Duodenum (tissue), 1 donor: ENCODE measurements around the genes GOSR1, EVI2A and COPRS.

DNA sequence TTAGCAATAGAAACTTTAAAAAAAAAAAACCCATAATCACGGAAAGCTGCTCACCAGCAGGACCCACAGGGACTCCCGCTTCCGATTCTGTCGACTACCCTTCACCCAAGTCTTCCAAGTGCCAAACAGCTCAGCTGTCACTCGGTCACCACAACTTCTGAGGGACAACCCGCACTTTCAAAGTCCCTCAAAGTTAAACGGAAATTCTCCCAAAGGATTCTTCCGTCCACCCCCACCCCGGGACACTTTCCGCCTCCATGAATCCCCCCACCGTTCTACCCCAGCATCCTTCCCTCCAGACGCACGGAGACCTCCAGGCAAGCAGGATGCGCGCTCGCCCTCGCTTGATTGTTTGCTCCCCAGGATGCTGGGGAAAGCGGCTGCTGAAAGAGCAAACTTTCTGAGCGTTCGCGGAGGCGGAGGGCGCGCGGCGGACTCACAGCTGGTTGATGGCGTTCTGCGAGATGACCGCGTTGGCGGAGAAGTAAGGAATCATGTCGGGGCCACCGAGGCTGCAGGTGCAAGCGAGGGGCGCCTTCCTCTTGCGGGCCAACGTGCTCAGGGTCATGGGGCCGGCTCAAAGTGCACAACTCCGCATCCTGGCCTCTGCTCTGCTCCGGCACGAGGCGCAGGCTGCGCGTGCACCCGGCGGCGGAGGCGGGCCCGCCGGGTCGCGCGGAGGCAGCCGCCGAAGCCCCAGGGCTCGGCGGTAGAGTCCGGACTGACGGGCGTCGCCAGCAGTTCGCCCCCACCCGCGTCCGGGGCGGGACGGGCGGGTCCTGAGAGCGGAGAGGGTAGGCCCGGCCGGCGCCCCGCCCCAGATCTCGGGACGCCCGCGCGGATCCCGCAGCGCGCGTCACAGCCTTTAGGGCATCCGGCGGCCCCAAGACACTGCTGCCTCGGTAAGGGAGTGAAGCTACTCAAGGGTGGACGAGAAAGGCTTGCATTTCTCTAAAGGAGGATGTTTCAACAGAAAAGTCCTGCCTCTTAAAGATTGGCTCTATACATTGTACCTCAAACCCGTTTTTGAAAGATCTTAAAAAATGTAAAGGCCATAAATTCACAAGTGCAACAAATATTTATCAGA lies 138.3 kb upstream of the CORO6 start:
- PRO-cap, result bidirectional peak, plus-strand start at position 891 of the sequence, minus-strand start at position 770 of the sequence

DNA sequence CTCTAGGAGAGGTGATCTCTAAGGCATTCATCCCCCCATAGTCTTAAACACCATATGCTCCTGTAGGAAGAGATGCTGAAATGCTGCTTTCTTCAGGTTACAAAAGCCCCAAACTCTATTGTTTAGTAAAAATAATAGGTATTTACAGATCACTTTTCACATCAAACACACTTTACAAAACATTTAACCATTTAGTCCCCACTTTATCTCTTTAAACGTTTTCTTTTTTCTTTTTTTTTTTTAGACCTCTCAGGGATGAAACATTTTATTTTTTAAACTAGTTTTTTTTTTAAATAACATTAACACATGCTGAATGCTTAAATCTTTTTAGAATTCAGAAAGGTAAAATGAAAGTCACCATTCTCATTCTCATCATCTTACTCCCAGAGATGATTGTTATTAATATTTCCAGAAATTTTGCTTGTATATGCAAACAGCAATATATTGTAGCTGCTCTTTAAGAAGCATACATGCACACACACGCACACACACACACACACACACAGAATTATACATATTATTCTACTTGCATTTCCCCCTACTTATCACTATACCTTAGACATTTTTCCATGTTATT lies 144.5 kb upstream of the CORO6 start:
- PRO-cap, result no peak

- PRO-cap, result no peak
Measured at GRCh38 chr17:29906140-29906506, 23.9 kb downstream of the SSH2 start.

DNA sequence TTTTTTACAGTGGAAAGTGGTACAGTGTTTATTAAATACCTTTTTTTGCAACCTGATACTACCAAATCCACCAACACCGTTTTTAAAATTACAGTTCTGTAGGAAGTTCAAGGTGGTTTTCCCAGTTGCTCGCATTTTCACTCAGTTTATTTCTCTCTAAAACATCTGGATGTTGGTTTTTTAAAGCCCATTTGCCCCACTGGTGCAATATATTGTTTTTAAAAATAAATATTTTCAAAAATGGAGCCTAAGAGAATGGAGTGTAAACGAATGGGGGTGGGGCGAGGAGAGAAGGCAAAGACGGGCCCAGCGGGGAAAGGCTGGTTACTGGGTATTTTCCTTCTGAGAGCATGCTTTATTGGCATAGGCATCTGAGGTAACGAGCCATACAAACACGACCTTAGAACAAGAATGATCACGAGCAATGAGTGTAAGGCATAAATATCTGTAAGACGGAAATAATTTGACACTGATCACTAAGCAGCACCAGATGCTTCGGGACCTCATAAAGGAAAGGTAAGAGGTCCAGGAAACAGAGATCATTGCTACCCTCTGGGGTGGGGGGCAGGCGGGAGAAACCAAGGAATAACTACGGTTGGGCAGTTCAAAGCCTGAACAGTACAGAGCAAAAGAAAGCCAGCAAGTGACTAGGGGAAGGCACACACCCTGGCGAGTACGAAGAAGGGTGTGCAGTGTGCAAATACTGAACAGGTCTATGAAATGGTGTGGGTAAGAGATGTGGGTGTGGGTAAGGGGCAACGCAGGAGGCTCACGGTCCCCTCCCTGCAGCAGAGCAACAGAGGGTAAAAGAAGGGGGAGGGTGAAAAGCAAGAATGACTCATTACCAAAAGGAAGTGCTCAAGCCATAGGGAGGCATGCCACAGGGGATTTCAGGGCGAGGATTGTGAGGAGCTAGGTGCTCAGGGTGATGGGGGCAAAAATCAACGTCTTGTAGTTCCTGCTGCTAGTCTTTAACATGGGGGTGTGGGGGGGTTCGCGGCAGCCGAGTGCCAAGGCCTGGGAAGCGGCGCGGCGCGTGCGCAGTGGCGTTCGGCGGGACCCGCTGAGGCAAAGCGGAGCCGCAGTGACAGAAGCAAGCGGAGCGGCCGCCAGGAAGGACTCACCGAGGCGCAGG lies 847 bp downstream of the SSH2 start:
- PRO-cap, result bidirectional peak, plus-strand start at position 1,090 of the sequence, minus-strand start at position 973 of the sequence

DNA sequence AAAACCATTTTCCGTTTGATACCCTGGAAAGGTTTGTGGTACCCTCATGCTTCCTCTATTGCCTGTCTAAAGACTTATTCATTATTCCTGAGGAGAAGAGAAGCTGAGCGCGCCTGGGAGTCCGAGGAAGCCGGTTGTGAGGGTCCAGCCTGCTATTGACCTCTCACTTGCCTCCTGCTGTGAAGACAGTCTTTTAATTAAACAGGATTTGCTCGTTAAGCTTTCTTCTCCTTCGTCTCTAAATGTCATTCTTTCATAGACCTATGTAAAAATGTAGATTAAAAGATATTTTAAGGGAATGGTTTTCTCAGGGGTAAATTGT lies 678 bp upstream of the SSH2 start:
- PRO-cap, result no peak

GRCh38 chr17:30104565-30105176 lies 11.9 kb upstream of the NSRP1 start:
- PRO-cap, result unidirectional peak, plus-strand start at chr17:30105027

- PRO-cap, result no peak
Measured at GRCh38 chr17:30123674-30124429, 7.2 kb downstream of the NSRP1 start.

DNA sequence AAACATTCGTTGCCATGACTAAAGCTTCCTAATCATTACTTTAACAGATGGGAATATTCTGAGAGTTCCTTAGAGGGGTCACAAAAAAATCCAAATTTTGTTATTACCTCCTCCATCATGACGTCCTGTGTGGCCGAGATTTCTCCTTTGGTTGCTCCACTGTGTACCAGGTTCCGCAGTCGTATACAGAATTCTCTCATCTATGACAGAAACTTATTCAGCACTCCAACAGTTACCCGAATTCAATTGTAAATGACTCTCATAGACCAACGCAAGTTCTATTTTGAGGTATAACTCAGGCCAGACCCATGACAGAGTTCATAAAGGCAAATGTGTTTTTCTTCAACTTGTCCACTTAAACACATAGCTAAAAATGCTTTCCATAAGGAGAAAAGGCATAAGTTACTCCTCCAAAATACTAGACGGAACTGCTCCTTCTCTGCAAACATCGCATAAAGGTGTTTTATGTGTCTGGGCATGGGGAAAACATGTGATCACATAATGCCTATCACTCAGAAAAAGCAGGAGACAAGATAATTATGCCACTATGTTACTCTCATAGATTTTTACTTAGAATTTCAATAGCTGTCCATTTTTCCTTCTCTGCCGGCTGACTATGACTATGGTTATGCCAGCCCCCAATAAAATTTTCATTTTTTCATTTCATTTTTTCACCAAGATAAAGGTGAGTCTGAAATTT lies 6.3 kb downstream of the BLMH start:
- PRO-cap, result no peak

DNA sequence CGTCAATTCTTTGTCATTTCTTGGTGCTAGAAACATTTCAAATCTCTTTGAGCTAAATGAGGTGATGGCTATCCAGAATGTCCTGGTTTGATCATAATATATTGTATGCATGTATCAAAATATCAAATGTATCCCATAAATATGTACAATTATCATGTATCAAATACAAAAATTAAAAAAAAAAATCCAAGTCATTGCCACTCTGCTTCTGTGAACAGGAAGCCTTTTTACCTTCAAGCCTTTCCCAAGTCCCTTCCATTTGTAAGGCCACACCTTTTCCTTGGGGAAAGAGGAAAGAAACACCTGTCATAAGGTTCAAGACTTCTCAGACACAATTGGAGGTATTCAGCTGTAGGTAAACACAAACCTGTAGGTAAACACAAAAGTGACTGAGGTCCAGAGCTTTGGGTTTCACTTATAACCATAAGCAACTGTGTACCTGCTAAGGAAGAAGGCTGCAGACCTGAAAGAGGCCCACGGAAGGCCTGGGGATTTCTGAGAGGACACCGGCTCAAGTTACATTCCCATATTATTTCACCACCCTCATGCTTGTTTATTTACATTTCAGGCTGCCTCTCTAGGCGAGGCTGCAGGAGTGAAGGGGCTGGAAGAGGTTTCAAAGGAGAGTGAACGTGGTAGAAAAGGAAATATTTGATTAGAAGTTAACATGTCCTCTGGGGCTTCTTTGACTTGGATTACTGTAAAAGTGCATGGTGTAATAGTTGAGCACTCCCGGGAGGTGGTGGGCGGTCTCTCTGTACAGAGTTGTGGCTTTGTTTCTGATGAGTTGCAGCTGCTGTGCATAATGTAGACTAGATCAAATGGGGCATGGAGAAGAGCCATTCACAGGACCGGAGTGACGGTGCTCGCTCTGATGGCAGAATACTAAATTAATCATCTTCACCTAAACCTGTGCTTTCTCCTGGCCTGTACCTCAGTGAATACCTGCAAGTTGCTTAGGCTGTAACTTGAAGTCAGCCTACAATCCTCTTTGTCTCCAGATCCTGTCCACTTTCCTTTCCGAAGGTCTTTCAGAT lies 2.2 kb upstream of the CPD start:
- PRO-cap, result no peak

GRCh38 chr17:30461774-30462278 lies 15.4 kb upstream of the GOSR1 start:
- PRO-cap, result no peak

DNA sequence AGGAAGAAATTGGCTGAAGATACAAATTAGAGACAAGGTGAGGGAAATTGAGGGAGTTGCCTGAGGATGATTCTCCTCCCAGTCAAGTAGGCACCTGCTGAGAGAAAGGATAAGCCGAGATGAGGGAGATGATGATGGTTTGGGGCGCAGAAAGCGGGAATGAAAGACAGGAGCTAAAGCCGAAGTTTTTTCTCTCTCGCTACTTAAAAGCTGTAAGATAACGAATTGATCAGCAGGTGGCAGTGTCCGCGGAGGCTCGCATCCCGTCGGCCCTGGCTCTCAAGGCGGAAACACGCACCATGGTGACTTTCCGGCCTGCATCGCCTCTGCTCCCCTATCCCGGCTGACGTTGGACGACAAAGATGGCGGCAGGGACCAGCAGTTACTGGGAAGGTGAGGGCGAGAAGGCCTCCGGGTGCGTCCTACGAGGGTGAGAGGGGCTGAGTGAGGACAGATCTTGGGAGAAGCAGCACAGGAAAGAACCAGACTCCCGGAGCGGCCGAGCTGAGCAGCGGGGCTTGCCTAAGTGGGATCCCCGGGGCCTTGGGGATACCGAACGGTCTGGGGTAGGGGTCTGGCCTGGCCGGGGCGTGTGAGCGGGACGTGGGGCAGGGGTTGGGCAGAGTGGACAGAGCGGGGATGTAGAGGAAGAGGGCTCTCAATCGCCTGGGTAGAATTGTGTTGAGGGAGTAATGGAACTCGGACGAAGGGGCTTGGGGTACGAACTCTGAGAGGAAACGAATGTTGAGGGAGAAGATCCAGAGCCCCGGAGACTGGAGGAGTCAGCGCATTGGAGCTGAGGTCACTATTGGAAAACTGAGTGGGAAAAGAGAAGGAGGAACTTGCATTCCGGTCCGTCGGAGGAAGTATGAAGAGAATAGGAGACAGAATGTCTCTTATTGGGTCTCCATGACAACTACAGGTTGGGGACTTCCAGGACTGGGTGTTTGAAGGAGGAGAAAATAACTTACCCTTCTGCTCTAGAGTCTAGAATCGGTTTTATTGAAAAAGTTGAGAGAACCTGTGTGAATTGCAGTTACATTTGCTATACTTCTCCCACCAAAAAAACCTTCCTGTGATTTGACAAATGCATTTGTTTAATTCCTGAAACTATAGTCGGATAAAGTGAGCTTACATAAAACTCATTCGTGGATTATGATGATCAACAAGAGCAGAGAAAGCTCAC lies at the start of gene GOSR1:
GOSR1 (plus strand) TSS at position 337 of the 1,186 bp plus-strand sequence.
- PRO-cap, result unidirectional peak, plus-strand start at position 359 of the sequence

DNA sequence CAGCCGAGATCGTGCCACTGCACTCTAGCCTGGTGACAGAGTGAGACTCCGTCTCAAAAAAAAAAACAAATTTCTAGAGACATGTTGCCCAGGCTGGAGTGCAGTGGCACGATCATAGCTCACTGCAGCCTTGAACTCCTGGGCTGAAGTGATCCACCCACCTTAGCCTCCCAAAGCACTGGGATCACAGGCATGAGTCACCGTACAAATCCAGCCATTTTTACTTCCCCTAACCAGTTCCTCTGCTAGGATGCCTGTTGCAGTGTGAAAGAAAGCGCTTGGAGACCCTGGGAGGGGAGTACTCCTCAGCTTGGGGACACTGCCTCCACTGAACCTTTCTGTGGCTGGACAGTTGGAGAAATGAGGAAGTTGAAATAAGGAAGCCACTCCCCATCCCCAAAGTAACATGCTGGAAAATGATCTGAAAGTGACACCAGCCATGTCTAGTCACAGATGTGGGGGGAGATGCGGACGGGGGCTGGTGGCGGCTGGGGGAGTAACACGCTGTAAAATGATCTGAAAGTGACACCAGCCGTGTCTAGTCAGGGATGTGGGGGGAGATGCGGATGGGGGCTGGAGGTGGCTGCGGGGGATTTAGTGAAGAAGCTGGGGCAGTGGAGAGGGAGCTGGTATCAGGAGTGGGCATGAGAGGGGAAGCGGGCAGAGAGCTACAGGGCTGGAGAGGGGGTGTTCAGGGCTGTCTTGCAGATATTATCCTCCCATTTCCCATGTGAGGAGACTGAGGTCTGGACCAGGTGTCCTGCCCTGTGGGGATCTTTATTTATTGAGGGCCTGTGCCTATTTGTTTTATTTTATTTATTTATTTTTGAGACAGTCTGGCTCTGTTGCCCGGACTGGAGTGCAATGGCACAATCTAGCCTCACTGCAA lies 95.9 kb downstream of the CRLF3 start:
- PRO-cap, result no peak

DNA sequence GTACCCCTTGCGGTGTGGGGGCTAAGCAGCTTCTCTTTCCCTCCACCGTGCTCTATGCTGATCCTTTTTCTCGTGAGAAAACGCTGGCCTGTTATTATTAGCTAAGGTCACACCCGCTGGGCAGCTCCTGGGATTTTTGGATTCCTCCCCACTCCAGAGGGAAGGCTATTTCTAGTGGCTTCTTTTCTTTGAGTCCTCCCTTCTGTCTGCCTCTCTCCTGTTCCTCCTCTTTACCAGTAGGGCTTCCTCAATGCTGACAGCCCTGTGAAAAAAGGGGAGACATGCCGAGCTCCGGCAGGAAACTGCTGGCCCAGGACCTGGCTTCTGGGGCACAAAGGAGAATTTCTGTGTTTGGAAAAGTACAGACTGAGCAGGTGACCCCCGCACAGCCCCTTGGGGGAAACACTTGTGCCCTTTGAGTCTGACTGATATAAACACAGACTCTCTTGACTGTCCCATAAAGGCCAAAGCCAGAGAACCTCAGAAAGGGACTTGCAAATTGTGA lies 14.0 kb upstream of the RNF135 start:
- PRO-cap, result no peak

DNA sequence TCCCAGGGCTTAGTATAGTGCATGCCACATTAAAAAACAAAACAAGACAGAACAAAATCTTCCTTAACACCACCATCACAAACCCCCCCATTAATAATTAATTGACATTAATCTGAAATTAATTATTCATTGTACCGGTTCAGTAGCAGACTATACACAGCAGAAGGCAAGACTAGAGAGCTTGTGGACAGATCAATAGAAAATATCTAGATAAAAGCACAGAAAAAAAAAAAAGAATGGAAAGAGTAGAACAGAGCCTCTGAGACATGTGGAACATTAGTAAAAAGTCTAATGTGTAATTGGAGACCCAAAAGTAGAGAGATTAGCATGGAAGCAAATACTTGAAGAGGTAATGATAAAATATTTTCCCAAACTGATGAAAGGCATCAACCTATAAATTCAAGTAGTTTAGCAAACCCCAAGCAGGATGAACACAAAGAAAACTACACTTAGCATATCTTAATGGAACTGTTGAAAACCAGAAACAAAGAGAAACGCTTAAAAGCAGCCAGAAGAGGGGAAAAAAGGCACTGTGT lies 16.3 kb downstream of the NF1 start:
- PRO-cap, result no peak

GRCh38 chr17:31163111-31163777 lies 68.5 kb downstream of the NF1 start:
- PRO-cap, result no peak

DNA sequence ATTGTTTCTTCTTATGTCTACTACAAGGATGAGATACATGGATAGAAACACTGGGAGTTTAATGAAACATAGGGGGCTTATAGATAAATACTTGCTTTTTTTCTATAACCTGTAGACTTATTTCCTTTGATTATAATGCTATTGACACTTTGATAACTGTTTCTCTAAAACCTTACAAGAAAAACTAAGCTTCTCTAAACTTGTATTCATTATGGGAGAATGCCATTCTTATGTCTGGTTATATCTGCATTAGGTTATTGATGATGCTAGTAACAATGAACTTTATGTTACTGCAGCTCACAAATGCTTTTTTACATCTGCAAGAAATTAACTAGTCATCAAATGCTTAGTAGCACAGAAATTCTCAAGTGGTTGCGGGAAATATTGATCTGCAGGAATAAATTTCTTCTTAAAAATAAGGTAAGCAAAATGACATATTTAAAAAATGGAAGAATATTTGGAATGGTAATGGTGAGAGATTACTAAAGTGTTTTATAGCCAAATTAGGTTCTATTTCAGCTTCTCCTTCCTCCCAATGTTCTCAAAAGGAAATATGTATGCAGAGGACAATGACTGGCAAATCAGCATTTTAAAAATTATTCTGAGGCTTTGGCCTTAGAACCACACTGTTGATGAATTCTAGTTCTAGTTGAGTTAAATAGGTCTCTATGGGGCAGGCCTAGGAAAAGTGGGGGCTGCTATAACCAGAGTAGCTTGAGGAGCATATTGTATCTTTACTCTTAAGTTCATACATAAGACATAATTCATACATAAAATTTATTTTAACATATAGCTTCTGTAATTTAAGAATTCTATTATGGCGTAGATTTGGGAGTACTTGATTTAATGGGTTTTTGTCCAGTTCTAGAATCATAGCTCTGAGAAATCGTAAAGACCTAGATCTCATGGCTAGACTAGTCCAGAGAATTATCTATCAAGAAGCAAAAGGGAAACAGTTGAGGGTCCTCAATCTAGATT lies 73.6 kb downstream of the OMG start:
- PRO-cap, result no peak

DNA sequence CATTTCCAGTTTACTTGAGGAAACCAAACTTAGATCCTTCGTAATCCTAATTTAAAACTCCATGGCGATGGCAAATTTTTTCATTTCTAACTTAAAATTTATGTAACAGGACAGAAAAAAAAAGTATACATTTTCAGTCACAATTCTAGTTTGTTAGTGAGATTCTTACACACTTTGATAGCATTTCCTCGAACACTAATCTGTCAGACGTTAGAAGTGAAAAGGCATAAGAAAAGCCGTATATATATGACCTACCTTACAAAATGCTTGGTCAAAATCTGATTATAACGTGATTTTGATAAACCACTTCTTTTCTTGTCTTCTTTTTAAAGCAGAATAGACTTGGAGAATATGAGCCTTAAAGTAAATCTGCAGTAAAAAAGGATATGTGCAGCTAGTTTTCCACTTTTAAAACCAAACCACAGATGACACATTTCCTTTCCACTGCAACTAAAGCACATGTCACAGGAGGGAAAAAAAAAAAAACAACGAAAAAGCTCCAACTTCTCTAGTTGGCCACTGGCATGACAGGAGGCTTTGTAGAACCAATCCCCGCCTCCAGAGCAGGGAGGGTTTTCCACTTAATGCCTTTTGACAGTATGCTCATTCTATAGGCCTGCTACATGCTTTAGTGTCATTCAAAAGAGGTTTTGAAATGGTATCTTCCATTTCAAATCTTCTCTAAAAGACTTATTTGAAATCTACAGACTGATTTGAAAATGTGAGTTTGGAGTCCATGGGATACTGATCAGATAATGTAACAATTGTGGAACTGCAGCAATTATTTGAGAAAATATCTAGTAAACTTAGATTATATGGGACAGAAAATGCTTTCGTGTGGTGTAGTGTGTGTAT lies at the start of gene EVI2A:
EVI2A (minus strand) TSS at position 383 of the 855 bp plus-strand sequence.
- PRO-cap, result unidirectional peak, minus-strand start at position 410 of the sequence; bidirectional peak, plus-strand start at position 641 of the sequence, minus-strand start at position 410 of the sequence

GRCh38 chr17:31413971-31414496 lies 22.6 kb downstream of the RAB11FIP4 start:
- PRO-cap, result no peak

GRCh38 chr17:31650045-31650310 lies 209.1 kb downstream of the COPRS start:
- PRO-cap, result unidirectional peak, plus-strand start at chr17:31650130

DNA sequence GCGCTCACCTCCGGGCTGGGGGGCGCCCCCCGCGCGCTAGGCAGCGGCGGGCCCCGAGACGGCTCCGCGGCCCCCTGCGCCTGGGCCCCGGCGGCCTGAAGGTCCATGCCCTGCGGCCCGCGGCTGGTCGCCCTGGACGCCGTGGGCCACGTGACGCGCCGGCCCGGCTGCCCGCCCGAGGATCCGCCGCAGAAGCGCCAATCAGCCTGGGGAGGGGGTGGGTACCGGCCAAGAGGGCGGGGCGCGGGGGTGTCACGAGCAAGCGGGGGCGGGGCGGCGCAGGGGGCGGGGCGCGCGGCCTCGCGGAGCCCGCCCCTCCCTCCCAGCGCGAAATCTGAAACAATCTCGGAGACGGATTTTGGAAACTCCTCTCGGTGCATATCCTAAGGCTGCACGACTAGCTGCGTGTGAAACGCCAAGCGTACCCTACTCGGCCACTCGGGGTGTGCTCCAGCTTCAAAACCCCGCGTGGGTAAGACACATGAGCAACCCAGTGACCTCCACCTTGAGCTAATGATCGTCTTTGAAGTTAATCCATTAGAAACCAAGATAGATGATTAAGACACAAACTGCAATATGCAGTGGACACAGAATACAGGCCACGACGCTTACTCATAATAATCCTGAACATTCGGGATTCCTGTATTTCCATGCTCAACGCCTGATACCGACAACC lies at the start of gene COPRS:
COPRS (minus strand) TSS at position 152 of the 676 bp plus-strand sequence.
- PRO-cap, result unidirectional peak, minus-strand start at position 152 of the sequence; unidirectional peak, minus-strand start at position 196 of the sequence